Penis (tissue), 1 donor: ENCODE measurements around the gene RADIL.

DNA sequence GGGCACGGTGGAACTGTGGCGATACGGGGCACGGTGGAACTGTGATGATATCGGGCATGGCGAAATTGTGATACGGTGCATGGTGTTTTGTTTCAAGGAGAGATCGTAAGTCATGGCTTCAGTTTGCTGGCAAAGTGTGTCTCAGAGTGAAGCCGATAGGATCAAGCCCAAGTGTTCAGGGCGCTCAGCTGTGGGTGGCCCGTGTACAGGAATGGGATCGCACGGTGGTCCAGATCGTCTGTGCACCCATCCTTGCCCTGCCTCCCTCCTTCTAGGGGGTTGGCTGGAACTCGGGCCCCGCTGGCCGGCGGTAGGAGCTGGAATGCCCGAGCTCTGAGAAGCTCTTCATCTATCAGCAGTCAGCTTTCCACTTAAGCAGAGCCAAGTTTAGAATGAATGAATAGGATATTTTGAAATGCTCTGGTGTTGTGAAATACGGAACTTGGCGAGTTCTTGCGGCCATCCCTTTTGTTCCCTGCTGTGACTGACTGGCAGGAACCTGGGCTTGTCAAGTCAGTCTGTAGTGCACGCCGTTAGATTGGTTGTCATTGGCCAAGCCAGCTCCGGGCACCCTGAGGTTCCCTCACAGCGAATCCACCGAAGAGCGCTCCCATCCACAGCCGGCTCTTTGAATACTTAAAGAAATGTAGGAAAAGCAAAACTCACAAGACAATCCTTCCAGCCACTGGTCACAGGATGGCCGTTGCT lies 33.2 kb downstream of the FOXK1 start:
- PRO-cap = no peak

GRCh38 chr7:4858132-4858559 lies 3.7 kb downstream of the PAPOLB start:
- PRO-cap = no peak

GRCh38 chr7:4882815-4883901 lies at the start of gene RADIL:
TSS of gene RADIL (minus strand) at chr7:4883716.
- PRO-cap = no peak

GRCh38 chr7:4998362-4999228 lies 39.6 kb upstream of the MMD2 start:
- PRO-cap = no peak

DNA sequence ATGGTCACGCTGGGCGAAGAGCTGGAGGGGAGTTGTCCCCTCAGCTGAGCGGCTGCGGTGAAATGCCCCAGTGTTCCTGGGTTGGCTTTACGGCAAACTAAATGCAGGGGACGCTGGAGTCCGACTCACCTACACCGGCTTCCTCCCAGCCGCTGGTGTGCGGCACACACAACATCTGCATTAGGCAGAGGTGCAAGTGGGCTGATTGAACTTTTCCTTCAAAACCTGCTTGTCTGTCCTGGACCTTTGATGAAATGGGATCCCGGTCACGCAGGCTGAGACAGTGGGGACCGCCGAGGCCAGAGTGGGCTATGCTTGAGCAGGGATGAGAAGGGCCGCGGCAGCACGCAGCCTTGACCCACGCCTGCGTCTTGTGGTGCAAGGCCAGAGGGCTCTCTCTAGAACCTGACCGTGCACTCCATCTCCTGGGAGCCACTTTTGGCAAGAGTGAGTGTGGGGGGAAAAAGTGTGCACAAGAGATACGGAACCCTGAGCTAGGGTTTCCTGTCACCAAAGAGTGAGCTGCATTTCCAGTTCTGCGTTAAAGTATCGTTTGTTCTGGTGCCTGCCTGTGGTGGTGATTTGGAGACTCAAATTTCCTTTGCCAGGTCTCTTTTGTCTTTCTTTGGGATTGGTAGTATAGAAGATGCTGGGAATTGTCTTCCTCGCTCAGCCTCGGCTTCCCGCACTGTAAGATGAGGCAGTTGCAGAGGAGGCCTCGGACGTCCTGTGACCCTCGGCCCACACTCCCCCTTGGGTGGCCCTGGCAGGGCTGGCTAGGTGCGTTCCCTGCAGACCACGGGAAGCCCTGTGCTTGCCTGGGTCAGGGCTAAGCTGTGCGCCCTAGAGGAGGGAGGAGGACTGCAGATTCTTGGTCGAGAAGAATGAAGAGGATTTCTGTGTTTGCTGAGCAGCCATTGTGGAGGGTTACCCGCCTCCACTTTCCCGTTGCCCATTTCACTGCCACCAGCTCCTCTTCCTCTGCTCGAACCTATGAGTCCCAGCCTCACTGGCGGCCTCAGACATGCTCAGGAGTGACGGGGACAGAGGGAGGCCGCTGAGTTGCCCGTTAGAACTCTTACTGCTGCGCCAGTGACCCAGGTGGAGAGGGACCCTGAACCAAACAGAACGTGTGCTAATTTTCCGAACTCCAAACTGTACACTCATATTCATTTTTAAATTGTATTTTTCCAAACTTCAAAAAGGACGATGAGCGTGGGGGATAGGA lies 42.7 kb downstream of the WIPI2 start:
- PRO-cap = no peak

- PRO-cap = no peak
Measured at GRCh38 chr7:5237207-5237803, 45.4 kb upstream of the SLC29A4 start.

- PRO-cap = no peak
Measured at GRCh38 chr7:5296851-5297387, 14.2 kb downstream of the SLC29A4 start.

DNA sequence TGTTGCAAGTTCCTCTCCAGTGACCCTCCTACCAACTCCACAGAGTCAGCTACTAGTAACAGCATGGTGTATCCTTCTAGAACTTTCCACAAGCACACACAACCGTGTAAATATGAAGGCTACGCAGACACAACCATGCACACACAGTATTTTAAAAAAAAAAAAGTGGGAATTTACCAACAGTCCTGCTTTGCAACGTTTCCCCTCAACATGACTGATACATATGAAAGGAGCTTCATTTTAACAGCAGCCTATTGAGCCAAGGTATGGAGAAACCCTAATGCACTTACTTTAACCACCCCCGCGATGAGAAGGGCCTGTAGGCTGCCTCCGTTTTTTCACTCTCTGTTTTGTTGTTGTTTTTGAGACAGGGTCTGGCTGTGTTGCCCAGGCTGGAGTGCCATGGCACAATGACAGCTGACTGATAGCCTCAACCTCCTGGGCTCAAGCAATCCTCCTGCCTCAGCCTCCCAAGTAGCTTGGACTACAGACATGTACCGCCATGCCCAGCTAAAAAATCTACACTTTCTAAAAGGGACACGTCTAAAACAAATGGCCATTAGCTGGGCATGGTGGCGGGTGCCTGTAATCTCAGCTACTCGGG lies 43.5 kb downstream of the SLC29A4 start:
- PRO-cap = no peak

- PRO-cap = no peak
Measured at GRCh38 chr7:5362662-5363085, 61.0 kb downstream of the TNRC18 start.

DNA sequence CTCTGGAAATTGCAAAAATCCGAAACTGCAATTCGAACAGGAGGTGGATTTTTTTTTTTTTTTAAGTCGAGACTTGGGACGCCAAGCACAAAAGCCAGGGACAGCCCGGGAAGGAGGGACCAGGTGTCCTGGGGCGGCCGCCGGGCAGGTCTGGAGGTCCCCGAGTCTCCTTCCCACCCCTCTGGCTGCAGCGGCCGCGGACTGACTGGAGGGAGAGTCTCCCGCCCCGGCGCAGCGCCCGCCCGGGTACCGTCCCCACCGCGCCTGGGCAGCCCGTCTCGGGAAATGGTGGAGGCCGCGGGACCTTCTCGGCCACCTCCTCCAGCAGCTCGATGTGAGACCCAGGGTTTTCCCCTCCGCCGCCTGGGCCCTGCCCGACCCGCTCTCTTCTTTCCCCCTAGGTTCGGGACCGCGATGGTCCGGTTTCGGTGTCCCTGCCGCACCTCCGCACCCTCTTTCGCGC lies 3.7 kb downstream of the TNRC18 start:
- PRO-cap = no peak

GRCh38 chr7:5424950-5425239 lies 1.3 kb upstream of the TNRC18 start:
- PRO-cap = bidirectional peak, plus-strand start at chr7:5425186, minus-strand start at chr7:5424912

GRCh38 chr7:5526297-5526948 lies 4.0 kb downstream of the ACTB start:
- PRO-cap = unidirectional peak, minus-strand start at chr7:5526864

DNA sequence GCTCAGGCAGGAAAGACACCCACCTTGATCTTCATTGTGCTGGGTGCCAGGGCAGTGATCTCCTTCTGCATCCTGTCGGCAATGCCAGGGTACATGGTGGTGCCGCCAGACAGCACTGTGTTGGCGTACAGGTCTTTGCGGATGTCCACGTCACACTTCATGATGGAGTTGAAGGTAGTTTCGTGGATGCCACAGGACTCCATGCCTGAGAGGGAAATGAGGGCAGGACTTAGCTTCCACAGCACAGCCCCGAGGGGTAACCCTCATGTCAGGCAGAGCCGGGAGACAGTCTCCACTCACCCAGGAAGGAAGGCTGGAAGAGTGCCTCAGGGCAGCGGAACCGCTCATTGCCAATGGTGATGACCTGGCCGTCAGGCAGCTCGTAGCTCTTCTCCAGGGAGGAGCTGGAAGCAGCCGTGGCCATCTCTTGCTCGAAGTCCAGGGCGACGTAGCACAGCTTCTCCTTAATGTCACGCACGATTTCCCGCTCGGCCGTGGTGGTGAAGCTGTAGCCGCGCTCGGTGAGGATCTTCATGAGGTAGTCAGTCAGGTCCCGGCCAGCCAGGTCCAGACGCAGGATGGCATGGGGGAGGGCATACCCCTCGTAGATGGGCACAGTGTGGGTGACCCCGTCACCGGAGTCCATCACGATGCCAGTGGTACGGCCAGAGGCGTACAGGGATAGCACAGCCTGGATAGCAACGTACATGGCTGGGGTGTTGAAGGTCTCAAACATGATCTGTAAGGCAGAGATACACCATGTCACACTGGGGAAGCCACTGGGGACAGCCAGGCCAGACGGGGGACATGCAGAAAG lies 2.2 kb downstream of the ACTB start:
- PRO-cap = no peak

DNA sequence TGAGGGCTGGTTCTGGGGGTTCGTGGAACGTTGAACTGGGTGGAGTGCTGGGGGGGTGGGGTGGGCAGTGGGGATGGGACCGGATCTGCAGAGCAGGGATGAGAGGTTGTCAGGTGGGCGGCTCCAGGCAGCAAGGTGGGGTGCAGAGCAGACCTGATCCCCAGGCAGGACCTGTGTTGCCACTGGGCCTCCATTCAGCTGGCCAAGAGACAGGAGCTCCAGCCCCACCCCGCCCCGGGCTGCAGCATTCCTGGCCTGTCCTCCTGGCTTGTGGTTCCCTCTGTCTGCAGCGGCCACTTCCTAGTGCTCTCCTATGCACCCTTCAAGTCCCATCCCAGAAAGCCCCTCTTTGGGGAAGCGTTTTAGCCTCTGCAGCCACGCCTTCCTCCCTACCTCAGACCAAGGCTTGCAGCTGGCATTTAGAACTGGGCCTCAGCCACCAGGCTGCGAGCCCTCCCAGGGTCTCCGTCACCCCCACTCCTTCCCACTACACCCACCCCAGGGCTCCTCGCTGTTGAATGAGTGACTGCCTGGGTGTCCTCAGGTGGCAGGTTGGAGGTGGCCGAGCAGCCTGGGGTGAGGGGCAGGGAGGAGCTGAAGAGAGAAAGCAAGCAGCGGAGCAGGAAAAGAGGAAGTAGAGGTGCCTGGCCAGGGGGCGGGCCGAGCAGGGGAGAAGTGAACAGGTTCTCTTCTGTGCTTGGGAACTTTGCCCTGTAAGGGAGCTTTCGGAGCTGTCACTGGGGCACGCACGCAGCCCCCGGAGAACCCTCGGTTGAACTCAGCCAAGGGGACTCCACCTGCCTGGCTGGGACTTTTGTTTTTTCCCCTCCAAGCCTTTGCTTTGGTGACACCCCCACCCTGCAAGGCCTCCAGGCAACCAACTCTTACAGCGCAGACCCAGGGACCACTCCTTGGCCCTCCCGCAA lies 2.3 kb upstream of the ACTB start:
- PRO-cap = no peak

- PRO-cap = no peak
Measured at GRCh38 chr7:5597669-5598728, 5.4 kb downstream of the FSCN1 start.

- PRO-cap = no peak
Measured at GRCh38 chr7:5688254-5688794, 93.1 kb downstream of the RNF216 start.

DNA sequence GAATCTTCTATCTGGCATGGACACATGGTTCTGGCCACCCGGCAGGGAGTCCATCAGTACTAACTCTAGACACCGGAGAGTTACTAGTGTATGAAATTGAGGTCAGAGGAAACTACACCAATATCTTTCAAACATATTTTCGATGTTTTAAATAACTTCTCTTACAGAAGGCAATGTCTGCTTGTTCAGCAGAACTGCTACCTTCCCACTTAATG lies 89.9 kb downstream of the RNF216 start:
- PRO-cap = no peak

DNA sequence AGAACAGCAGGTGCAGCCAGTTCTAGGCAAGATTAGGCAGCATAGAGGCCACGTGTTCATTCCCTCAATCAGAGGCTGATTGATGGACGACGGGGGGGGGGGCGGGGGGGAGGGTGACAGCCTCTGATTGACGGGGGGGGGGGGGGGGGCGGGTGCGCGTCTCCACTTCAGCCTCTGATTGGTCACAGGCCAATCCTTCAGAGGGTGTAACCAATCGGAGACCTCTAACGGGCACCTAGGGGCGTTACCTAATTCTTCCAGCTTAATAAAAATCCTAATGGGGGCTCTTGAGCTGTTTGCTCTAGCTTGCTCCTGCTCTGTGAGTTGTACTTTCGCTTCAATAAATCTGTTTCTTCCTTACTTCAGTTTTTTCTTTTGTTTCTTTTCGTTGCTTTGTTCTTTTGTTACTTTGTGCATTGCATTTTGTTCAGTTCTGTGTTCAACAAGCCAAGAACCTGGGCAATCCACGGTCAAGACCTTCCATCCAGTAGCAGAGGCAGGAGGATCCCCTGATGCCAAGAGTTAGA lies 1.0 kb upstream of the CCZ1 start:
- PRO-cap = no peak

DNA sequence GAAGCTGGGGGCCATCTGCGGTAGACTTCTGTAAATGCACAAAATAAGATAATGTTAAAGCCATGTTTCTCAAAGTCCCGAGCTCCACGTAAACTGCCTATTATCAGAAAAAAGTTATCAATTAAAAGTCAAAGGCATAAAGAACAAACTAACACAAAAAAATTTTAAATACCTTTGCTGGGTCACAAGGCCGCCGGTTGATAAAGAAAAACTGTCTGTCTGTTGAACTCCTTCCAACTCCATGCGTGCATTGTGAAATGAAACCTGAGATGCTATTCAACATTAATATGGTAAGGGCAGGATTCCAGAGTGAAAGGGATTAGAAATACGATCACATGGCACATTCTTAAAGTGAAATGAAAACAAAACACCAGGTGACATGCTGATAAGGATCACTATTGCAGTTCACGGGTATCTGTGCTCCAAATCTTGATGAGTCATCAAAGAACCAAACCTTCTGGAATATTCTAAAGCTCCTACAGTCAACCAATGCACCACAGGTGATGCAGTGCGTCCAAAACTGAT lies 13.4 kb downstream of the PMS2 start:
- PRO-cap = no peak

GRCh38 chr7:6045839-6046265 lies 13.1 kb downstream of the EIF2AK1 start:
- PRO-cap = no peak